SJSA1 (cell line): ENCODE results near the genes CHD1L and H2BC21.

GRCh38 chr1:145989724-145990291 lies 6.6 kb downstream of the TXNIP start:
- RAMPAGE, long total RNA = no peak

- RAMPAGE, long total RNA = no peak
Observed at GRCh38 chr1:145993938-145994885, 2.2 kb downstream of the TXNIP start.

DNA sequence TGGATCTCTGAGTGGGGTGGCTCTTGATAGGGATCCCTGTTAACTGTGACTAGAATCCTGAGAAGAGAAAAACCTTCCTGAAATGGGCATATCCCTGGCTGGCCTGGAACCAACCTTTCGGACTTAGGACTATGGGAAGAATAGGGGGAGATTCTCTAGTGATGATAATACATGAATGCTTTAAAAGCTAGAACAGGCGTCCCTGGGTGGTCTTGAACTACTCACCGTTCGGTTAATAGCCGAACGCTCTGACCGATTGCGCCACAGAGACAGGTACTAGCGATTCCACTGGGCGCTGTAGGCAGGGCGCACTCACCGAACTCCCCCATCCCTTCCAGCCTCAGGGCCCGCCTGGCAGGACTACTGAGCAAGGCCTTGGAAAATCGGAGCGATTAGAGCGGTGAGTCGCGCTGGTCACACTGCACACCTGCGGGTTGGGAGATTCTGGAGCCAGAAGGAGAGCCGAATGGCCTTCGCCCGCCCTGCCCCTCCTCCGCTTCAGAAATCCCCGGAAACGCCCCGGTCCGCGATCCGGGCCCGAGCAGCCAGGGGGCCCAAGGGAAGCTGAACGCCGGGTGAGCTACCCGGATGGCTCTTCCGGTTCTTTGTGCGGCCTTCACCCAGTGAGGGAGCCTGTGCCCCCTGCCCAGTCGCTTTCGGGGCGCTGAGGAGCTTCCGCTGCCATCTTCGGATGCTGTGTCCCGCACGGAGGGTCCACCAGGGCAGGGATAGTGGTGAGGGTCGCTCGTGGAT lies 142.0 kb upstream of the PPIAL4H start:
- RAMPAGE, long total RNA = no peak

GRCh38 chr1:147196673-147197354 lies 24.5 kb upstream of the PRKAB2 start:
- RAMPAGE, long total RNA = no peak

- RAMPAGE, long total RNA = no peak
Observed at GRCh38 chr1:147242163-147242873, at the start of gene CHD1L. CHD1L (plus strand) TSS chr1:147242684.

GRCh38 chr1:147544747-147545555 lies 3.6 kb downstream of the BCL9 start:
- RAMPAGE, long total RNA = no peak

DNA sequence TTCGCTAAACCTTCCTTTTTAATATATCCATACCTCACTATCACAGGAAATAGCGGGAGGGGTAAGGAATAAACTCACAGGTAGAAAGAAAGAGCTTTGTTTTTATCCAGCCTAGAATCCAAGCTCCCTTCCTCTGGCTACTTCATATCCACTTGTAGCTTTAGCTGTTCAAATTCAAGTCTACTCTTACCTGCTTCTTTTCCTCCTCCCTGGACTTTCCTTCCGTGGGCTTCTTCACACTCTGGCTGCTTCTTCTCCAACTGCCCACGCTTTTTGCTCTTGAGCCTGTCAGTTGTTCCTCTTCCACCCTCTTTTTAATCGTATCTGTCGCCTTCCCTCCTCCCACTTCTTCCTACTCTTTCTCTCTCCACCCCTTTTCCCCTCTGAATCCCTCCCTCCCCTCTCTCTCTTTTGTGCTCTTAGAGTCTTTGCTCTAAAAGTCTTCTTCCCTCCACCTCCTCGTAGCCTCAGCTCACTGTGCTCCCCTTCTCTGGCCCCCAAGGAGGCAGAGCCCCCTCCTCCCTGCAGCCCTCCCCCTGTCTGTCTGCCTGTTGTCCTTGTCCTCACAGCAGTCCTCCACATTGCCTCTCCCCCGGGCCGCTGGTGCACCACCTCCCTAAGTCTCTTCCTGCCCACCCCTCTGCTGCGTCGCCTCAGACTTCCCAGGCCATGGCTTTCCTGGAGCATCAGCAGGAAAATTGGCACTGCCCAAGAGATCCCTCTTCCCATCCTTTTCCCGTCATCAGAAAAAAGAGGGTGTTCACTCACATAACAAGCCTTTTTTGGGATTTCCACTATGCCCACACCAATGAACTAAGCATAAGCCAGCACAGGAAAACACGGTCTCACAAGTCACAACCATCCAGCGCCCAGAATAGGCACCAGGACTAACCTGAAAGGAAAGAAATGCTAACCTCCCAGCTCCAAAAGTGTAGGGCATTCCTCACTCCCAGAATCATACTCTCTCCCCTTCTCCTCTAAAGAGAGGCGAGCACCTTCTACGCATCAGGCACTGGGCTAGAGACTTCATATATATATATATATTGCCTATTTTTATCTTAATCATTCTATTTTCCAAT lies 13.0 kb upstream of the GJA5 start:
- RAMPAGE, long total RNA = no peak

GRCh38 chr1:147780831-147781719 lies 20.7 kb upstream of the GJA5 start:
- RAMPAGE, long total RNA = no peak

- RAMPAGE, long total RNA = no peak
Observed at GRCh38 chr1:147833040-147833750, 69.4 kb upstream of the GJA8 start.

- RAMPAGE, long total RNA = no peak
Observed at GRCh38 chr1:148425096-148425675, 57.9 kb downstream of the PPIAL4G start.

GRCh38 chr1:148428151-148428670 lies 54.9 kb downstream of the PPIAL4G start:
- RAMPAGE, long total RNA = no peak

DNA sequence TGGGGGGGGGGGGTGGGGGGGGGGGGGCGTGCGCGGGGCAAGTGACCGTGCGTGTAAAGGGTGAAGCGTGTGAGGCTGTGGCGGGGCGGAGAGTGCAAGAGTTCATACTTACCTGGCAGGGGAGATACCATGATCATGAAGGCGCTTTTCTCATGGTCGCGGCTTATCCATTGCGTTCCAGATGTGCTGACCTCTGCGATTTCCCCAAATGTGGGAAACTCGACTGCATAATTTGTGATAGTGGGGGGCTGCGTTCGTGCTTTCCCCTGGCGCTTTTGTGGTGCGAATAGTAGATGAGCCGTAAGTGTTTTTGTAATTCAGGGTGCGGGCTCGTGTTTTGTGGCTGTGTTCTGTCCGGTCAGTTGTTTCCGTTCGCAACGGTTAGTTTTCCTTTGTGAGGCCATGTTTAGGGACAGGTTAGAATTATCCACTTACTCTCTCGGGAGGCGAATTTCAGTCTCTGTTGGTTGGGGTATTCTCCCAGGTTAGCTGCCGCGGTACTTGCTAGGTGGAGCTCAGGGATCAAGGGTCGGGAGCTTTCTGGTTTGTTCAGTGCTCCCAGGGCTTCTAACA lies 39.5 kb upstream of the PPIAL4G start:
- RAMPAGE, long total RNA = no peak

GRCh38 chr1:148529096-148529783 lies 46.1 kb upstream of the PPIAL4G start:
- RAMPAGE, long total RNA = no peak

DNA sequence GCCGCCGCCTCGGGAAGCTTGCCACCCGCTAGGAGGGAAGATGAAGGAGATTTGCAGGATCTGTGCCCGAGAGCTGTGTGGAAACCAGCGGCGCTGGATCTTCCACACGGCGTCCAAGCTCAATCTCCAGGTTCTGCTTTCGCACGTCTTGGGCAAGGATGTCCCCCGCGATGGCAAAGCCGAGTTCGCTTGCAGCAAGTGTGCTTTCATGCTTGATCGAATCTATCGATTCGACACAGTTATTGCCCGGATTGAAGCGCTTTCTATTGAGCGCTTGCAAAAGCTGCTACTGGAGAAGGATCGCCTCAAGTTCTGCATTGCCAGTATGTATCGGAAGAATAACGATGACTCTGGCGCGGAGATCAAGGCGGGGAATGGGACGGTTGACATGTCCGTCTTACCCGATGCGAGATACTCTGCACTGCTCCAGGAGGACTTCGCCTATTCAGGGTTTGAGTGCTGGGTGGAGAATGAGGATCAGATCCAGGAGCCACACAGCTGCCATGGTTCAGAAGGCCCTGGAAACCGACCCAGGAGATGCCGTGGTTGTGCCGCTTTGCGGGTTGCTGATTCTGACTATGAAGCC lies 108.6 kb downstream of the PDE4DIP start:
- RAMPAGE, long total RNA = no peak

DNA sequence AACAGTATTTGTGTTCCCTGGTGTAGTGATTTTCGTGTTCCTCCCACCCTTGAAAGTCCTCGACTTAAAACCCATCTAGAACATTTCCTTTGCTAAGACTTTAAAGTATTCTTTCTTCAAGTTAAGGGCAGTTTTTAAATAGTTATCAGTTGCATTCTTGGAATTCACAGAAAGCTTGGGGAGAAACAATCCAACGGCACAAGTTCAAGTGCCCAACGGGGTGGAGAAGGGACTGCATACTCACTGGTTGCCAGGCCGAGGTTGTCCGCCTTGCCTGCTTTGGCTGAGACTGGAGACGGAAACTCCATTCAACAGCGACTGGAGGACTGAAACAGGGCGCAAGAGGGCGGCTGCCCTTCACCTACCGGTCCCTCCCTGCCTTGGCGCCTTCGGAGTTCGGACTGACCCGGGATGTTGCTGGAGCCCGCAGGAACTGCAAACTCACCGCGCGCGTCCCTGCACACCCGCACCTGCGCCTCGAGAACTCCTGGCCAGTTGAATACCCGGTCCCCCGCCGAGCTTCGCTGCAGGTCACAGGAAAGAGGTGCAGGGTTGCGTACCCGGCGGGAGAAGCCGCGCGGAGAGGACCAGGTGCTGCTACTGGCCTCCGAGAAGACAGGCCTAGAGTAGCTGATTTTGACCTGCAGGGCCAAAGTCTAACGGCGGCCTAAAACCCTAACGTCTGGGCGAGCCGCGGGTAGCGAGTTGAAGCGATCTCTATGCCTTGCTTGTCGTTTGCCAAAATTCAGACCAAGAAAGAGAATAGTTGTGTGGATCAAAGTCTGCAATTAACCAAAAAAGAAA lies 35.6 kb upstream of the FCGR1A start:
- RAMPAGE, long total RNA = no peak

DNA sequence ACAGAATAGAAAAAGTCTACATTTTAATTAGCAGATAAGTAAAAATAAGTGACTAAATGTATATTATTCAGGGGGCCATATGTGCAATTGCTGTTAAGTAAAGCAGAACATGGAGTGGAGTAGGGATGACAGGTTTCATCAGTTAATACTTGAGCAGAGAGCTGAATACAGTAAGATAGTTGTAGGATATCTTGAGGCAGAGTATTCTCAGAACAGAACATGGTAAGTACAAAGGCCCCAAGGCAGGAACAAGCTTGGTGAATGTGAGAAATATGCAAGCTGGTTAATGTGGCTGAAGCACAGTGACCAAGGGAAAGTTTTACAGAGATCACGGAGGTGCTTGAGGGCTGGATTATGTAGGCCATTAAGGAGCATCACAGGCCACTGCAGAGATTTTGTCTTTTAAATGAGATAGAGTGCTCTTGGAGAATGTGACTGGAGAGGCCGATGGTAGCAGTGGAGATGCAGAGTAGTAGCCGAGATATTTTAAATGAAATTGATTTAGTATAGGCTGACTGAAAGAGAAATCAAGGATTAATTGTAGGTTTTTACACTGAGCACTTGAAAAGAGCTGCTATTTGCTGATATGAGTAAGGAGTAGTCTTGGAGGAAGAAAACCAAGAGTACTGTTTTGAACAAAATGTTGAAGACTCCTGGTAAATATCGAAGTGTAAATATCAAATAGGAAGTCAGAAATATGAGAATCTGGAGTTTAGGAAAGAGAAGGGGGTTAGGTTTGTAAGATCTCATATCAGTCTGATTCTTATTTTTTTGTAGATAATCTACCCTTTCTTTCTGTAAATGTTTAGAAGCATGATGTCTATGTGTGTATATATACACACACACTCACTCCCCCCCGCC lies 3.0 kb upstream of the H2AC18 start:
- RAMPAGE, long total RNA = no peak

GRCh38 chr1:149847051-149847583 lies 3.7 kb upstream of the H2AC19 start:
- RAMPAGE, long total RNA = no peak

GRCh38 chr1:149886582-149886762 lies at the start of gene H2BC21:
H2BC21 (minus strand) TSS chr1:149886682.
- RAMPAGE, long total RNA = start-site peak on the minus strand at chr1:149886679-149886683, 3,585 and 2,624 reads in 2 replicates

DNA sequence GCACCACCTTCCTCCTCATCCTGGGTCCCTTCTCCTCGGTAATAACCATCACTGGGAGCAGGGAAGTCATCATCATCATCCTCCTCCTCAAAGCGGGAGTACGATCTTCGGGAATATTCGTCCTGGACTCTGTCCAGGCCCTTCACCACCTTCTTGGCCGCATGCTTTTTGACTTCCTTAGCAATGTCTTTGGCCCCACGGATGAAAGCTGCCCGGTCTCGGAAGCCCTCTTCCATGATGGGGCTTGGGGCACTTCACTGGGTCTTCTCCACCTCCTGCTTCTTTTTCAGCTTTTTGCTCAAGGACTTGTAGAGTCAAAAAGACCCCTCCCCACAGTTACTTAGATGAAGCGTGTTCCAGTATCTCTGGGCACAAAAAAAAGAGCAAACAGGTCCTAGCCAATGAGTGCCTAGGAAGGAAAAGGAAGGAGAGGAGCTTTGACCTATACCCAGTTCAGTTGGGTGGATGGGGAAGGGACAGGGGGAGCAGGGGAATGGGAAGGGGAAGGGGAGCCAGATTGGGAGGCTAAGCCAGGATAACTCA lies 4.0 kb downstream of the SV2A start:
- RAMPAGE, long total RNA = no peak

DNA sequence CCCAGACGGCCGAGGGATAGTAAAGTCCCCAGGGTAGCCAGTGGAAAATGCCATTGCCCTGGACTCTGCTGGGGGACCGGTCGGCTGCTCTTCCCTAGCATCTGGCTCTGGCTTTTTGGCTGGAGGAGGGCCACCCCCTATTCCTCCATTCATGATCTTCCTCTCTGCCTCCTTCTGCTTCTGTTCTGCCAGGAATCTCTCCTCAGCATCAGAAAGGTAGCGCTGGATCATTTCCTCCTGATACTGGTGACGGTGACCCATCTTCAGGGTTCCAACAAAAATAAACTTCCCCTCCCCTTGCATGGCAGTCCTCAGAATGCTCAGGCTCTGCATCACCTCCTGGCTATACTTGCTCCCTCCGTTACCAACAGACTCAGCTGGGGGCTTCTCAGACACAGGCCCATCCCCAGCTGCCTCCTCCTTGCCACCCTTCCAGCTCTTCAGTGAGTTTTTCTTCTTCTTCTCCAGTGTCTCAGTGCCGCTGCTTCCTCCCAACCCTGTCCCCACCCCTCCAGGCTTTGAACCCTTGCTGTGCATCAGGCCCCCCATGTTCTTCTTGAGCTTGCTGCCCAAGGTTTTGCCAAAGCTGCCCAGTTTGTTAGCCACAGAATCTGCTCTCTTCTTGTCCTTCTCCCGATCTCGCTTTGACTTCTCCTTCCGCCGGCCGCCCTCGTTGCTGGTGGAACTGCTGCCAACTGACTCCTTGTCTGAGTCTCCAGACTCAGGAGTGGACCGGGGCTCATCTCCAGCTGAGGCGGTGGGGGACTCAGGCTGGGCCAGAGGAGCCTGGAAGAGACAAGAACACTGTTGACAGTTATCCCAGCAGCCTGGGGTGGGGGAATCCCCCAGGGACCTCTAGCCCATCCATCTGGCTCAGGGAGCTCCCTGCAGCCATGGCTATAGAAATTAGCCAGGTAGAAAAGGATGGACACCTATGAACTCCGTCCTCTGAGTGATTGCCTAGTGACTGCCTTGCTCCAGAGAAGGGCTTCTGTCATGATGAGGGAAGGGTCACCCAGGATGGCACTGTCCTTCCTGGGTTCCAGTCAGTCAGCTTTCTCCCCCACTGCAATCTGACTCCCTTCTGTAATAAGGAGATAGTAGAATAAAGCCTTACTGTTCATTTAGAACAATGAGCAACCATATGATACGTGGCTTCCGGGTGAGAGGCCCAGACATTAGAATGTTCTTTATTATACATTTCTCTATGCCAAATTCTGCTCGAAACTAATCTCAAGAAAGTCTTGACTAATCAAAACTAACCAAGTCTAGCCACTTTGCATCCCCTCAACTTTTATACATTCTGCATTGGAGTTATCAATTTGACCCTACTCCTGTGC lies 8.1 kb upstream of the MTMR11 start:
- RAMPAGE, long total RNA = no peak